Frontal cortex (tissue), 2 donors: ENCODE data around the gene FAM172A.

DNA sequence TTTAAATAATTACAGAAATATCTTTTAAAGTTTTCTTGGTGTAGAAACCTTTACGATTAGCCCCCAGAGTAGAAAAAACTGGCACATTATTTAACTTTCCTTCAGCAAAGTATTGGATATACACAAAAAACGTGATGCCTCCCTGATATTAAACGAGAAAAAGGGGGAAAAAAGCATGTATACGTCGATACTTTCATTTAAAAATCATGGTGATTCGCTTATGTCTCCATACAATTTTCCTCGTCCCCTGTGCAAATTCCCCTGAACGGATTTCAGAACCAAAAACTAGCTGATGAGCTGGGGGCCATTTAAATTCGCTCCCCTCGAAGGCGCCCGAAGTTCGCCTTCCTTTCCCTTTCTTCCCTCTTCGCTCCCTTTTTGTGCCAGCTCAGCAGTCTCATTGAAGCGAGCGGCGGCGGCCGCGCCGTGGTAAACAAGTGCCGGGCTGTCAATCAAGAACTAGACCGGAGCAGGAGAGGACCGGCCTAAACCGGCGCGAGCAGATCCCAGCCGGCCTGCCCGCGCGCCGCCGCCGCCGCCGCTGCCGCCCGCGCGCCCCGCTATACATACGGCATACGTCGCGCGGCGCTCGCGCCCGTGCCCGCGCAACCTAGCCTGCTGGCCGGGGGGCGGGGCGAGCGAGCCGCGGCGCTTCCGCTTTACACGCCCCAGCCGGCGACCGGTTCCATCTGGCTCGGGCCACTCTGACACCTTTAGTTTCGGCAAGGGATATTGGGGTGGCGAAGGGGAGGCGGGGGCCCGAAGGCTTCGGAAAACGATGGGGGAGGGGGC is 3.2 kb downstream of the ARRDC3 start:
- RAMPAGE, long total RNA, result no peak

DNA sequence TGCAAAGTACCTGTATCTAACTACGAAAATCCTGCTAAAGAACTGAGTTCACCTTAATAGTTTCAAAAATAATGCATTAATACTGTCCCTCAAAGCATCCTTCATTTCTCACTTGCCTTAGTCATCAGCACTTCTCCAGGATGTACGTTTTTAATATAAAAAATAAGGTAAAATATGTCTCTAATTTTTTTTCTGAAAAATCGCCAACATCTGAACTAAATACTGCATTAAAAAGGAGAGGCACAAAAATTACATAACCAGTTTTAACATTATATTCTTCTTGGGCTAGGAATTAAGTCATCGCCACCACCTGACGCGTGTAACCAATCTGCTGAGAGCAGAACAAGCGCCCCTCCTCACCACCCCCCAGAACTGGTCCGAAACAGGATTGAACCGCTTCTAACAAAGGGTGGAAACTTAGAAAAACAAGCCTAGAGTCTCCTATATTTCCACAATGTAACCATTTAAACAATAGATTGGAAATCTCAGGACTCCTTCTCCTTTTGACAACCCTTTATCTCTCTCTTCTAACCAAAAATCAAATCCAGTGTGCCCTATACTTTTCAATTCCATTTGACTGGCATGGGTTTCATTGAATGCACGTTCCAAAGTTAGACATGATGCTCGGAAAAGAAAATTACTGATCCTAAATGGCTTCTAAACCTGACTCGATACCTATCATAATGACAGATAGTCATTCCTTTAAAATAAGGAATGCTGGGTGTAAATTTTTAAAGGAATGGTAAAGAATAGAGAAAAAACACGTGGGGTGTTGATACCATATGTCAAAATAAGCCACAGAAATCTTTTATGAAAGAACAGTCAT is 1.4 kb downstream of the ARRDC3 start:
- RAMPAGE, long total RNA, result no peak

- RAMPAGE, long total RNA, result no peak
These were observed 683 bp upstream of the ARRDC3 start for GRCh38 chr5:91383865-91384135.

DNA sequence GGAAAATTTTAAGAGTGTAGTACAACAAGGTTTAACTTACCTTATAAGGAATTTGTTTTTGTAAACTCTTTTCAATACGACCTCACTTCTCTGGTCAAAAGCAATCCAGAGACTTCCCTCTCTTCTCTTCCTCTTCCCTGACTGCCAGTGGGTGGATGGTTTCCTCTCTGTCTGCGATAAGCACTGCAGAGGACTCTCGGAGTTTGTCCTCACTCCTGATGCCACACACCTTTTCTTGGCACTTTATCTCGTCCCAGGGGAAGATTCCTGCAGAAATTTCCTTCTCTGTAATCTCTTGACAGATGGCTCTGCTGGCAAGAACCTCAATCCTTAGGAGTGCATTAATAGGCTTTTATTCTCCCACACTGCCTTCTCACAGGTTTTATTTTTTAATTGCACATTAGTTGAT is 643.6 kb upstream of the NR2F1 start:
- RAMPAGE, long total RNA, result no peak

DNA sequence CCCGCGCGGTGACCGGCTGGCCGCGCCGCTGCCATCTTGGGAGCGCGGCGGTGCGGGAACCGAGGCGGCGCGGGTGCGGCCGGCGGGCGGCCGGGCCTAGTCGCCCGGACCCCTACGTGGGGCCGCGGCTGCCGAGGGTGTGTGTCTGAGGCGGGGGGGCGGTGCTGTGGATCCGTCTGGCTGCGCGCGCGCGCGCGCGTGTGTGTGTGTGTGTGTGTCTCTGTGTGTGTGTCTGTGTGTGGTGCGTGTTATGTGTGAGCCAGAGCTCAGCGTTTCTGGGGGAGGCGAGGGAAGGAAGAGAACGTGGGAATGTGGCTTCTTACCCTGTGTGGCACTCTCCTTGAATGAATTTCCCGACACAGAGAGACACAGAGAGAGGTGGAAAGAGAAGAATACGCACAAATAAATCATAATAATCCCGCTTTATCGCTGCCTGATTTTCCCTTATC is 5.6 kb downstream of the NR2F1 start:
- RAMPAGE, long total RNA, result no peak

- RAMPAGE, long total RNA, result no peak
These were observed 45.1 kb downstream of the POU5F2 start for GRCh38 chr5:93696340-93696603.

DNA sequence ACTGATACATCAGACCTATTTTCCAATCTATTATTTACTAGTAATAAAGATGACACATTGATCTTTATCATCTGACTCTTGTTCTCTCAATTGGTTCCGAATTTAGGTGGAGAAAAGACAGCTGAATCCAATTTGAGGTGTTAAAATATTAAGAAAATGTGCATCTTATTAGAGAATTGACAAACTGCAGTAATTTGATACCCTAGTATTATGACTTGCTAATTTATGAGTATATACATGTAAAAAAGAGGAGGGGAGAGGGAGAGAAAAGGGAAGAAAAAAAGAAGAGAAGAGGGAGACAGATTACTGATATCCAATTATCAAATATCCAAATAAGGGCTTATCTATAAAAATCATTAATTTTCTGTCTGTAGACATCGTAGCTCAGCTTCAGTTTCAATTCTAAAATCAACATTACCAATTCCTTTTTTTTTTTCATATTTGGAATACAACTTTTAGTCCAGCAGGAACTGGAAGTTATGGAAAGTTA is 183.8 kb downstream of the FAM172A start:
- RAMPAGE, long total RNA, result no peak

DNA sequence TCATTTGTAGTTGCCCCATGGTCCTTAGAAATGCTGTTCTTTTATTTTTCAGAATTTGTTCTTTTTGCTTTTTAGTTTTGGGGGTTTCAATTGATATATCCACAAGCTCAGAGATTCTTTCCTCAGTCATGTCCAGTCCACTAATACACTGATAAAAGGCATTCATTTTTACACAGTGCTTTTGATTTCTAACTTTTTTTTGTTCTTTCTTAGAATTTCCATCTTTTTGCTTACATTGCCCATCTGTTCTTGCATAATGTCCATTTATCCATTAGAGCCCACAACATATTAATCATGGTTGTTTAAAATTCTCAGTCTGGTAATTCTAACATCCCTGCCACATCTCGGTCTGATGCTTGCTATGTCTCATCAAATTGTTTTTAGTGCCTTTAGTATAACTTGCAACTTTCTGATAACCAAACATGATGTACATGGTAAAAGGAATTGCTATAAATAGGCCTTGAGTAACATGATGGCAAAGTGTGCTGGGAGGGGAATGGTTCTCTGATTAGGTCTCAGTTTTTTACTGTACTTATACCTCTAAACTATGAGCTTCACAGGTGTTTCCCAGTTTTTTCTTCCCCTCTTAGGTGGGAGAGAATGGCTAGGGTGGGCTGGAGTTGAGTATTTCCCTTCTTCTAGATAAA is 109.9 kb downstream of the FAM172A start:
- RAMPAGE, long total RNA, result no peak

- RAMPAGE, long total RNA, result no peak
These were observed at the start of gene FAM172A for GRCh38 chr5:94110838-94111909. Gene FAM172A, minus strand, starts transcription at chr5:94111663.

- RAMPAGE, long total RNA, result no peak
These were observed 13.1 kb downstream of the SKIC3 start for GRCh38 chr5:95541790-95541998.

- RAMPAGE, long total RNA, result no peak
These were observed 24.1 kb downstream of the RHOBTB3 start for GRCh38 chr5:95755185-95755710.

DNA sequence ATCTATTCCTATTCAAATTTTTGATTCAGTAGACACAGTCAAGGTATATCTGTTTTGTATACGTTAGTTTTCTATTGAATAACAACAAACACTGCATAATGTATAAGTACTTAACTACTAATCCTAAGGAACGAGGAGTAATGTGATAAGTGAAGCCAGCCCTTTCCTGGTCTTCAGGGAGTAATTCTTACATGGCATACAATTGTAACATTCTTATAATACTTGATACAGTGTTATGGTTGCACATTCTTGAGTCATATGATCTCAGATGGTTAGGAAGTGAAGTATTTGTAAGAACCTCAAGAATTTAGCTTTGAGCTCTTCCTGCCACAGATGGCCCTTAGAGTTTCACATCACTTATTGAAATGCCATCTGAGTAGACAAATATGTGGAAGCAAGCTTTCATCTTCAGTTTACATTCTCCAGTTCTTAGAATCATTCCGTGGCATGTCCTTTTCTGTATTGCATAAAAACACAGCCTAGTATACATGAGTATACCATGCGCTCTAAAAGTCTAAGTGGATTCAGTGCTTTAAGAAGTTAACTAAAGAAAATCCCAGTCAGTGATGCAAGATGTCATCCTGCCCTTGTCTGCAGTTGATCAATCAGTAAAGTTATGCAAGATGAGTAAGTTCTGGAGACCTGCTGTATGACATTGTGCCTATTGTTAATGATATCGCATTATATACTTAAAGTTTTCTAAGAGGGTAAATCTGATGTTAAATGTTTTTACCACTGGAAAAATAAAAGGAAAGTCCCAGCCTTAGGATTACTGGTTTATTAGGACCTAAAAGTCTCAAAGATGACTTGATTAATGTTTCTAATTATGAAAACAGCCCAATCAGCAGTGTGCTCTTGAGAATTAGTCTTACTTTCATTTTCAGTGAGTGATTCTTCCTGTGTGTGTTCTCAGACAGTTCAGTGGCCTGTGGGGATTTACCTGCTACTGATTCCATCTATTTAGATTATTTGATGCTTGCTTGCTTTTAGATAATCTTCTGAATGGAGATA is 29.3 kb downstream of the RHOBTB3 start:
- RAMPAGE, long total RNA, result no peak

GRCh38 chr5:95861227-95861891 is 38.8 kb upstream of the GLRX start:
- RAMPAGE, long total RNA, result no peak

DNA sequence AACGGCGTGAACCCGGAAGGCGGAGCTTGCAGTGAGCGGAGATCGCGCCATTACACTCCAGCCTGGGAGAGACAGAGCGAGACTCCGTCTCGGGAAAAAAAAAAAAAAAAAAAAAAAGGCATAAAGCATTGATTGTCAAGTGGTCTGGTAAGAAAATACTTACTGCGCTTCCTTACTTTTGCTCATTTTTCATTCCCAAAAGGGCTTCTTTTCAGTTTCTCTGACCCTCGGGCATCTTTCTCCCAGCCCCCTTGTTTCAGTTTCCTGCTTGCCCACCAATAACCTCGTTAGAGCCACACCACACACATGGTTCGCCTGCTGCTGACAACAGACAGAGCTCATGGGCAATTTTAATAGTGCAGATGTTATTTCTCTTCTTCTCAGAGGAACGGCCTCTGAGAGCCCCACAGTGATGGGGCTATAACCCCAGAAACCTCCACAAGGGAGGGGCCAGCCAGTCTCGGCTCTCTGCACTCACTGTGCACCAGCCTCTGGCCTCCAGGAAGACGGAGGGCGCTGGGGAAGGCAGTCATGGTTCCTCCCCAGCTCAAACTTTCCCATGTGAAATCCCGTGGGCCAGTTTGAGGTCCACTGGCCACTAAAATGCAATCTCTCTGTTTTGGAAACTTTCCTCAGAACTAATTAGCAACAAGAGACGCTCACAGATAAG is 55.6 kb upstream of the GLRX start:
- RAMPAGE, long total RNA, result no peak

DNA sequence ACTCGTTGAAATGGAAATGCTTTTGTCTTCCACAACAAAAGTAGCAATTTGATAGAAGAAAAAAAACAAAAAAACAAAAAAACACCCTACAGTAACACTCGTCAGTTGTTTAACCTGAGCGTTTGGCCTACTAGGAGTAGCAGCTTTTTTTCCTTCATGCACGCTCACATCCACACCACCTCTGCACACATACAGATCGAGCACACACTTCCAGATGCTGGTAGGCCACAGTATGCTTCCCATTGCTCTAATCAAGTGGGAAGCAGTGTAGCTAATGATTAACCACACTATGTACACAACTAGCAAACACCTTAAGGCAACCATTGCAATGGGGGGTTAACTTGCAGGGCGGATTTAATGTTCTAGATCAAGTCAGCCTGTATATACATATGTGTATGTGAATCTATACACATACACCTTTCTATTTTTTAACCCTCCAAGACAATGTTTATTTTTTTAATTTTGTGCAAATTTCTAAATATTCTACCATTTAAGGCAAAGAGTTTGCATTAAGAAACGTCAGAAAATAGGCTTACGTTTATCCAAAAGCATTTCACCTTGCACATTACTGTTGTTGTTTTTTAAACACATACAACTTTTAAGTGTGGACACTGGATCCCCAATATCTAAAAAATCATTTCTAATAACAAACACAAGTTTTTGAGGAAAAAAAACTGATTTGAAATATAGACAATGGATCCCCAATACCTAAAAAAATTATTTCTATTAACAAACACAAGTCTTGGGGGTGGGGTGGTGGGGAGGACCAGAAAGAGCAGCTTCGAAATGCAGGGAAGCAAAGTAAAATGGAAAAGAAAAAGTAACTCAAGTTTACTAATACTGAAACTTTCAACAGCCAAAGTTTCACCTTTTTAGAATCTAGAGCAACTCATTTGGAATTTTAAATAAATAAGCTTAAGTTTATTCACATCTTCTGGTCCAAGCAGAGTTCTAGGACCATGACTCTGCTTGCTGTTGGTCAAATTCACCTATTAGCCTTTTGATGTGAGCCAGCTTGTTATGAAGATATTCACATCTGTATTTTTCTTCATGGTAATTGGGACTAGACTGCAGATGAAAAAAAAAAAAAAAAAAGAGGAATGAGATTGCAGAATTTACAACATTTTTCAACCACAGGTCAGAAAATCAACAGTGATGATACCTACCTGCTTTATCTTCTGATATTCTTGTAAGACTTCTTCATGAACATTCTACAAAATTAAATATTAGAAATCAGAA is 65.8 kb upstream of the GLRX start:
- RAMPAGE, long total RNA, result no peak

- RAMPAGE, long total RNA, result no peak
These were observed 44.8 kb downstream of the ELL2 start for GRCh38 chr5:95916850-95917274.

- RAMPAGE, long total RNA, result no peak
These were observed 26.0 kb downstream of the ELL2 start for GRCh38 chr5:95935489-95936211.

- RAMPAGE, long total RNA, result no peak
These were observed 24.8 kb downstream of the ELL2 start for GRCh38 chr5:95936760-95937401.

- RAMPAGE, long total RNA, result no peak
These were observed 16.7 kb downstream of the ELL2 start for GRCh38 chr5:95944826-95945523.

GRCh38 chr5:96292600-96293467 is 140.2 kb downstream of the PCSK1 start:
- RAMPAGE, long total RNA, result no peak